Occipital lobe (tissue), 2 donors: Measurements from ENCODE around the gene NTSR1.

GRCh38 chr20:62195605-62196053, 12.8 kb downstream of the MTG2 start:
- RAMPAGE, long total RNA, result no peak

GRCh38 chr20:62227621-62228638, 7.9 kb upstream of the HRH3 start:
- RAMPAGE, long total RNA, result no peak

- RAMPAGE, long total RNA, result no peak
Observed at GRCh38 chr20:62241677-62242114, 3.4 kb downstream of the OSBPL2 start.

DNA sequence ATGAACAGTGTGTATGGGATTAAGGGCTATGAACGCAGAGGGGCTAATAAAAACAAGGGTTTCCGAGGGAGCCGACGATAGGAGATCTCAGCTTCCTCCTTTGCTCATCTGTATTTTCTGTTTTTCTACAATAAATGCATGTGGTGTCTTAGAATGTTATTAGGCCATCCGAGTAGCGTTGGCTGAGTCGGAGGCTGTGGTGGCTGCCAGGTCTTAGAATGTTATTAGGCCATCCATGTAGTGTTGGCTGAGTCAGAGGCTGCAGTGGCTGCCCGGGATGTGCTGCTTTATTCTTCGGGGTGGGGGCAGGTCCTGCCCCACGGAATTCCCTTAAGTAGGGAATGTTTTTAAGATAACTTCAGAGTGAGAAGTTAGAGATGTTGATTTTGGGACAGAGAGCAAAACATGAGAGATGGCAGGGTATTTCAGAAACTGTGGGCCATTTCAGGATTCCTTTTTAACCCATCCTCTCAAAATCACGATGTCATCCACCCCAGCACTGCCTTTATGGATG, 20.2 kb downstream of the OSBPL2 start:
- RAMPAGE, long total RNA, result no peak

- RAMPAGE, long total RNA, result no peak
Observed at GRCh38 chr20:62301721-62302880, 696 bp upstream of the ADRM1 start.

DNA sequence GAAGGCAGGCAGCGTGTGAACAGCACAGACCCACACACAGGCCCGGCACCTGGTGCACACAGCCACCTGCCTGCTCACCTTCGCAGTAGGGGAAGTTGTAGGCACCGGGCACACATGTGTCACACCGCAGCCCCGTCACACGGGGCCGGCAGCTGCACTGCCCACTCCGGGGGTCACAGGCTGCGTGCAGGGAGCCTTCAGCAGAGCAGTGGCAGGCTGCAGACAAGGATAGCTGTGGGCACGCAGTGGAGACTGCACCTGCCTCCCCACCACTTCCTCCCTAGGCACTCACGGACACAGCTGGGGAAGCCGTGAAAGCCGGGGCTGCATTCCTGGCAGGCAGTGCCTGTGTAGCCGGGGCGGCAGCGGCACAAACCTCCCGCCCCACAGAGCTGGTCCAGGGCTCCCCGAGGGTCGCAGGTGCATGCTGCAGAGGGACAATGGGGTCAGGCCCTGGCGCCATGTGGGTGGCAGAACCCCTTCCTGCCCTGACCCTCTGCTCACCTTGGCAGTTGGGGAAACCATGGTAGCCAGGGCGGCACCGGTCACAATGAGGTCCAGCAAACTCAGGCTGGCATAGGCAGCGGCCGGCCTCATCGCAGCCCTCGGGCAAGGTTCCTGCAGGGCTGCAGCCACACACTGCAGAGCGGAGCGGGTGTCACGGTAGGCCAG, 29.5 kb downstream of the LAMA5 start:
- RAMPAGE, long total RNA, result no peak

GRCh38 chr20:62339527-62340154, 27.5 kb downstream of the LAMA5 start:
- RAMPAGE, long total RNA, result no peak

- RAMPAGE, long total RNA, result no peak
Observed at GRCh38 chr20:62360685-62361695, 6.1 kb downstream of the LAMA5 start.

GRCh38 chr20:62370380-62370913, 3.3 kb upstream of the LAMA5 start:
- RAMPAGE, long total RNA, result no peak

DNA sequence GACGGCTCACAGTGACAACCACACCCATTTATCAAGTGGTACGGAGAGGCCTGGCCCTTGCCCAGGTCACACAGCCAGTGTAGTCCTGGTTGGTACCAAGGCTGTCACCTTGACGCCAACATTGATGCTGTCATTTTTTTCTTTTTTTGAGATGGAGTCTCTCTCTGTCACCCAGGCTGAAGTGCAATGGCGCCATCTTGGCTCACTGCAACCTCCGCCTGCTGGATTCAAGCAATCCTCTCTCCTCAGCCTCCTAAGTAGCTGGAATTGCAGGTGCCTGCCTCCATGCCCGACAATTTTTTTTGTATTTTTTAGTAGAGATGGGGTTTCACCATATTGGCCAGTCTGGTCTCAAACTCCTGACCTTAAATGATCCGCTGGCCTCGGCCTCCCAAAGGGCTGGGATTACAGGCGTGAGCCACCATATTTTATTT, 8.3 kb downstream of the CABLES2 start:
- RAMPAGE, long total RNA, result no peak

DNA sequence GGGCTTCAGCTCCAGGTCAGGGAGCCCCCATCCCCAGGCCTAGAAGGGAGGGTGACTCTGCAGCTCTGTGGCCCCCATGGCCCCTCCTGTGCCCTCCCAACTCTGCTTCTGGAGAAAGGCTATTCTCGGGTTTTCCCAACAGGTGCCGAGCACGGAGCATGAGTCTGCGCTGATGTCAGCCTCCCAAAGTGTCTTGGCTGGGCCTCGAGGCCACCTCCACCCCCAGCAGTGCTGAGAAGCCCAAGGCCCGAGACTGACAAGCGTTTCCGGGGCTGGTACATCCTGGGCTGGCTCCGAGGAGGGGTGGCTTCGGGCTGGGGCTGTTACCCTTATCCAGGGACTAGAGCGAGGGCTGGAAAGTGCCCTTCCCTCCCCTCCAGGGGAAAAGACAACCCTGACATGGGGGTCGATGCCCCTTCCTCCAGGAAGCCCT, 60.2 kb upstream of the GATA5 start:
- RAMPAGE, long total RNA, result no peak

- RAMPAGE, long total RNA, result no peak
Observed at GRCh38 chr20:62571713-62572247, 70.5 kb upstream of the SLCO4A1 start.

- RAMPAGE, long total RNA, result no peak
Observed at GRCh38 chr20:62574787-62575129, 67.5 kb upstream of the SLCO4A1 start.

DNA sequence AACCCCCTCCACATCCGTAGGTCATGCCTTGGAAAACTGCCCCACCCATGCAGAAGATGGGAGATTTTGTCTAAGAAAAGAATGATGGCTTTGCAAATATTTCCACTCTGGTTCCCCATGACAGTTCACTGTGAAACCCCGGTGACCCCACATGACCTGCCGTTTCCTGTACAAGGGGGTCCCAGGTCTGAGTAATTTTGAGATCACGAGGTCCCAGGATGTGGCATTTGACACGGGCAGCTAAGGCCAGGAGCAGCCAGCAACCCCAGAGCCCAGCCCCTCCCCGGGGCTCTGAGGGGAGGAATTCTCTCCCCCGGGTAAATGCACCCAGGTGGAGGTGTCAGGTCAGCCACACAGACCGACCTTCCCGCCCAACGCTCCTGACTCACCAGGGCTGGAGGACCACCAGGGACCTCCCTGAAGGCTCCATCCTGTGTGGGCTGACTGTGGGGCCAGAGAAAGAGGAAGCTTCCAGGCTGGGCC, 23.7 kb upstream of the SLCO4A1 start:
- RAMPAGE, long total RNA, result no peak

DNA sequence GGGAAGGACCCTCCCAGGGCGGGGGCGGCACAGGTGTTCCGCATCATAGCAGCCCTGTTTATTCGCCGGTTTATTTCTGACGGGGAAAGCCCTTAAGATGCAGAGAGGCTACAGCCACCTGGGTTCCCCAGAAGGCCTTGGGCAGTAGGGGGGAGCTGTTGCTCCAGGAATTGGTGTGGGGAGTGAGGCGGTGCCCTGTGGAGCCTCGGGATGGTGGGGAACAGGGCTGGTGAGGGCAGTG, 13.0 kb downstream of the SLCO4A1 start:
- RAMPAGE, long total RNA, result no peak

- RAMPAGE, long total RNA, result no peak
Observed at GRCh38 chr20:62667015-62667857, 24.9 kb downstream of the SLCO4A1 start.

DNA sequence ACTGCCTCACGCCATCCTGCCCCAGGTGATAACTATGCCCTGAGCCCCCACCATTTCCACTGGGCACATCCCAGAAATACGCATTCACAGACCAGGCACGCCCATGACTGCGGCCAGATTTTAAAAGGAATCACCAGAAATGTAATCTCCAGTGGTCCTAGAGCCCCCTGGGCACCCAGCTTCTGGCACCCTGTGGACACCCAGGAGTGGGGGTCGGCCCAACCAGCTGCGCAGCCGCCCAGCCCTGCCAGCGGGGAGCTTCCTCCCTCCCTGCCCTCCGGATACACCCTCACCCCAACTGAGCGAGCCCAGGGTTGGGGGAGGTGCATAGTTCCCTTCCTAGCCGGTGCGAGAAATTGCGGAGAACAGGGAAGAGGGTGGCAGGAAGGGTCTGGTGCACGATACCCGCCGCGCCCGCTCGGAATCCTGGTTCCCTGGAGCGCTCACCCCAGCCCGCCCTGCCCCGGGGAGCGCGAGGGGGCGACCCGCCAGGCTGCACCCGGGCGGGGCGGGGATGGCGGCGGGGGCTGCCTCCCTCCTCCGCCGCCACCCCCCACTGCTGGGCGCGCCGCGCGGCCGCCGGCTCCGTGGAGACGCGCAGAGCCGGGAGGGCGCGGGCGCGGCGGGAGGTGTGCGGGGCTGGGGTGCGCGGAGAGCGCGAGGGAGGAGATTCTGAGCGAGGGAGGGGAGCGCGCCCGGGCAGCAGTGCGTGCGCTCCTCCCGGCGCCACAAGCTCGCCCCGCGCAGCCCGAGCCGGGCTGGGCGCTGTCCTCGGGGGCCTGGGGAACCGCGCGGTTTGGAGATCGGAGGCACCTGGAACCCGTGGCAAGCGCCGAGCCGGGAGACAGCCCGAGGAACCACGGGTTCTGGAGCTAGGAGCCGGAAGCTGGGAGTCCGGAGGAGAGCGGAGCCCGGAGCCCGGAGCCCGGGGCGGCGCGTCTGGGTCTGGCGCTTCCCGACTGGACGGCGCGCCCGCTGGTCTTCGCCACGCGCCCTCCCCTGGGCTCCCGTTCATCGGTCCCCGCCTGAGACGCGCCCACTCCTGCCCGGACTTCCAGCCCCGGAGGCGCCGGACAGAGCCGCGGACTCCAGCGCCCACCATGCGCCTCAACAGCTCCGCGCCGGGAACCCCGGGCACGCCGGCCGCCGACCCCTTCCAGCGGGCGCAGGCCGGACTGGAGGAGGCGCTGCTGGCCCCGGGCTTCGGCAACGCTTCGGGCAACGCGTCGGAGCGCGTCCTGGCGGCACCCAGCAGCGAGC, at the start of gene NTSR1:
TSS of gene NTSR1 (plus strand) at position 729 of the 1,260 bp plus-strand sequence.
- RAMPAGE, long total RNA, result no peak

DNA sequence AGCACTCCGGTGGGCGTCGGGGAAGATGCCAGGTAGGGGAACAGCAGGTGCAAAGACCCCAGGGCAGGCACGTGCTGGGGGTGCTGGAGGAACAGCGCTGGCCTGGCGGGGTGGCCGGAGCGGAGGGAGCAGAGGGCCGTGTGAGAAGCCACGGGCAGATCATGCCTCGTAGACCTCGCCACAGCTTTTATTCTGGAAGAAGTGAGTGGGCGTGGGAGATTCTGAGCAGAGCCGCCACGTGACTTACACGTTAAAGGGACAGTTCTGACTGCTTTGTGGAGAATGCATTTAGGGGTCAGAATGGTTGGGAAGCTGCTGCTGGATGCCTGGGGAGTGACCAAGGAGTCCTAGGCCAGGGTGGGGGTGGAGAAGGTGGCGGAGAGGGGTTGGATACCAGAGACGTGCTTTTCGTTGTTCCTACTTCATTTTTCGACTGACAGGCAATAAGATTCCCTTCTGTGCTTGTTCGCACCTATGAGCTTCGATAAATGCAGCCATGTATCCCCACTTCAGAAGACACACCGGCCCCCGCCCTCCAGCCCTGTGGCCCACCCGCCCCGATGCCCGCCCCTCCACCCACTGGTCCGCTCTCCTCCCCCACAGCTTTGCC, 9.5 kb downstream of the NTSR1 start:
- RAMPAGE, long total RNA, result no peak

GRCh38 chr20:62794055-62794837, 2.0 kb upstream of the MRGBP start:
- RAMPAGE, long total RNA, result no peak

DNA sequence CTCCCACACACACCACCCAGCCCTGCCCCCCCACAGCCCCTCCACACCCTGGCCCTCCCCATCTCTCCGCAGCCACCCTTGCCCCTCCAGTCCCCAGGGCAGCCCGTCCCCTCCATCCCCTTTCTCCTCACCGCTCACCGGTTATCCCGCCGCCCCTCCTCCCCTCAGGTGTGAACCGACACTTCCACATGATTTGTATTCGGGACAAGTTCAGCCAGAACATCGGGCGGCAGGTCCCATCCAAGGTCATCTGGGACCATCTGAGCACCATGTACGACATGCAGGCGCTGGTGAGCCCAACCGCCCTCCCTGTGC, 626 bp downstream of the MRGBP start:
- RAMPAGE, long total RNA, result no peak